ENCODE measurements around the genes SHROOM1, GDF9 and HSPA4.

DNA sequence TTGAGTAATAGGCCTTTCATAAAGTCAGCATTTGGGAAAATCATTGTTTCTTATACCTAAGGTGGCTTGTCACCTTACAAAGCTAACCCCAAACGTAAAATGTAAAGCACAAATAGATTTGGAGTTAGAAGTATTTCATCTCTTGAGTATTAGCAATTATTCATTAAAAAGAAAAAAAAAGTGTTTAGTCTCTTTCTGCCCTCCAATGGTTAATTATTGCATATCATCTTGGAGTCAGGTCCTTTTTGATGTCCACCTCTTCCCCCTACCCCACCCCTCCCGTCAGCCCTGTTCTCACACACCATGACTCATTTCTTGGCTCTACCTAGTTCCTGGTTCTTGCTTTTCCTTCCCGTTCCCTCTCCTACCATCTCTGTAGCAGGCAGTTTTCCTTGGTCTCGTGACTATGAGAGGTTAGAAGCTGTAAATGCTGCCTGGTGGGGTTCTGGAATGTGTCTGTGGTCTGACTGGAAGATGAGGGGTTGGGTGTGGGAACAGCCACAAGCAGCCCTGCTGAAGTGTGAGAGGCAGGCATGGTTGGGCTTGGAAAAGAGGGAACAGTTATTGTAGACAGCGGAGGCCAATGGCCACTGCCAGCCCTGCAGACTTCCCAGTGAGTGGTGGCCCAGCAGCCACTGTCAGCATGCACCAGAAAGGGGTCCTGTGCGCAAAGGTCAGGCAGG lies 18.1 kb downstream of the SLC22A5 start:
- PRO-cap: unidirectional peak, plus-strand start at position 473 of the sequence

DNA sequence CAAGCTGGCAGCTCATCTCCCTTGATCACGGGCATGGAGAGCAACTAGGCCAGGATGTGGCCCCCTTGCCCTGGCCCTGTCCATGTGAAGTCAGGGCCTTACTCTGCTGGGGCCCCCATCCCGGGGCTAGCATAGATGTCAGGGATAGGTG lies 41.9 kb downstream of the SLC22A5 start:
- PRO-cap: no peak

- PRO-cap: no peak
Observed at GRCh38 chr5:132425025-132425418, 55.5 kb downstream of the SLC22A5 start.

GRCh38 chr5:132426473-132427341 lies 57.2 kb downstream of the SLC22A5 start:
- PRO-cap: unidirectional peak, minus-strand start at chr5:132426673

DNA sequence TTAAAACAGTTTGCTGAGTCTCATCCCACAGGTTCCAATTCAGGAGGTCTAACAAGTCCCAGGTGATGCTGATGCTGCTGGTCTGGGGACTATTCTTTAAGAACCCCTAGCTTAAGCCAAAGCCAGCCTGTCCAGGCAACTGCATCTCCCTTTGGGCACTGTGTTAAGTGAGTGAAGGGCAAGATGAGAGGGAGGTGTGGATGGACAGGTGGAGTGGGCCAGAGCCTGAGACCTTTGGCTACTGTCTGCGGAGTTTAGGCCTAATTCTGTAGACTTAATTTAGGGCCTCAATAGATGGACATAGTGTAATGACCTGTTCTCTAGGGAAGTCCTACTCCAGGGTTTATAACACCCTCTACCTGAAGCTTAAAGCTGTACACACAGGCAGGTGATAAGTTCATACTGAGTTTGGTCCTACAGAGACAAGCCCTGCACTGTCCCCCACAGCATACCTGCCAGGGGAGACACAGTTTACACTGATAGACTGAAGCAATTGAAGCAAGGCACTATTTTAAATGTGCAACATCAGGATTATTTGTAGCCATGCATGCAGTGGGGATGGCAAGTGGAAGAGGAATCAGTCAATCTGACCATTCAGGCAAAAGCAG lies 47.9 kb downstream of the IRF1 start:
- PRO-cap: no peak

GRCh38 chr5:132463086-132463859 lies 27.3 kb downstream of the IRF1 start:
- PRO-cap: no peak

- PRO-cap: no peak
Observed at GRCh38 chr5:132464190-132465020, 26.2 kb downstream of the IRF1 start.

- PRO-cap: no peak
Observed at GRCh38 chr5:132579657-132580214, 23.0 kb downstream of the RAD50 start.

DNA sequence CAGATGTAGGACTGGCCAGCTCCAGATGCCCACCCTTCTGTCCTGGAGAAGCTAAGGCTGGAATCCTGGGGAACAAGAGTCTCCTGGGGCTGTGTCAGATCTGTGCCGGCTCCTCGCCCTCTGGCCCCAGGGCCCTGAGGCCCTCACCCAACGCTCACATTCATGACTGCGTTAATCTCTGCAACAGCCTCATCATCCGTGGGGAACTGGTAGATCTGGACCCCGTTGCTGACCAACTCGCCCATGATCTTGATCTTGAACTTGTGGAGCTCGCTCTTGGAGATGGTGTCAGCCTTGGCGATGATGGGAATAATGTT lies 14.8 kb downstream of the SEPTIN8 start:
- PRO-cap: no peak

- PRO-cap: bidirectional peak, plus-strand start at chr5:132777997, minus-strand start at chr5:132777815
Observed at GRCh38 chr5:132777600-132778158, 640 bp upstream of the SEPTIN8 start.

GRCh38 chr5:132822744-132823963 lies 7.3 kb downstream of the SHROOM1 start:
- PRO-cap: no peak

DNA sequence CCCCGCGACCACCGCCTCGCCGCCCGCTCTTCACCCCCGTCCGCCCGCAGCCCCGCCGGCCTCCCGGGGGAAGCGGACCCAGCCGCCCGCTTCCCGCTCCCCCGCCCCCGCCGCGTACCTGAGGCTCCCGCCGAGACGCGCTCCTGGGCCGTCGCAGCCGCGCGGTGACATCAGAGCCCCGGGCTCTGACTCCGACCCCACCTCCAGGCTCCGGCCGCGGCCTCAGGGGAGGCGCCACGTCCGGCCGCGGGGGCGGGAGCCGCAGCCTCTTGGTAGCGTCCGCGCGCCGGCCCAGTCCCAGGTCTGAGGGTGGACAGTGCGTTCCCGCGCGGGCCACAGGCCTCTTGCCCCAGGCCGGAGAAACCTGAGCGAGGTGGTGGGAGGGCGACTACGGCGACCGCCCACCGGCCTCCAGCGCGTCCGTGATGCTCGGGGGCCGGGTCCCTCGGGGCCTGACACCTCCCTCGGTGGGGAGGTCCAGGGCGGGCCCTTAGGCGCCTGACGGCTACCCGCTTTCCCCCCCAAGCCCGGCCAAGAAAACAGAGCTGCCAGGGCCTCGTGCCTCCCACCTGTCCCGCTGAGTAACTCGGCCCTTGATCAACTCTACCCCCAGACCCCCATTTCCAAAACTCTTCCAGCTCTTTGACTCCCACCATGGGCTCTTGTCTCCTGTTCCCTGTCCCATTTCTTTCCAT lies at the start of gene SHROOM1:
Gene SHROOM1 (minus strand): TSS at position 172 of the 695 bp plus-strand sequence.
- PRO-cap: bidirectional peak, plus-strand start at position 300 of the sequence, minus-strand start at position 116 of the sequence

DNA sequence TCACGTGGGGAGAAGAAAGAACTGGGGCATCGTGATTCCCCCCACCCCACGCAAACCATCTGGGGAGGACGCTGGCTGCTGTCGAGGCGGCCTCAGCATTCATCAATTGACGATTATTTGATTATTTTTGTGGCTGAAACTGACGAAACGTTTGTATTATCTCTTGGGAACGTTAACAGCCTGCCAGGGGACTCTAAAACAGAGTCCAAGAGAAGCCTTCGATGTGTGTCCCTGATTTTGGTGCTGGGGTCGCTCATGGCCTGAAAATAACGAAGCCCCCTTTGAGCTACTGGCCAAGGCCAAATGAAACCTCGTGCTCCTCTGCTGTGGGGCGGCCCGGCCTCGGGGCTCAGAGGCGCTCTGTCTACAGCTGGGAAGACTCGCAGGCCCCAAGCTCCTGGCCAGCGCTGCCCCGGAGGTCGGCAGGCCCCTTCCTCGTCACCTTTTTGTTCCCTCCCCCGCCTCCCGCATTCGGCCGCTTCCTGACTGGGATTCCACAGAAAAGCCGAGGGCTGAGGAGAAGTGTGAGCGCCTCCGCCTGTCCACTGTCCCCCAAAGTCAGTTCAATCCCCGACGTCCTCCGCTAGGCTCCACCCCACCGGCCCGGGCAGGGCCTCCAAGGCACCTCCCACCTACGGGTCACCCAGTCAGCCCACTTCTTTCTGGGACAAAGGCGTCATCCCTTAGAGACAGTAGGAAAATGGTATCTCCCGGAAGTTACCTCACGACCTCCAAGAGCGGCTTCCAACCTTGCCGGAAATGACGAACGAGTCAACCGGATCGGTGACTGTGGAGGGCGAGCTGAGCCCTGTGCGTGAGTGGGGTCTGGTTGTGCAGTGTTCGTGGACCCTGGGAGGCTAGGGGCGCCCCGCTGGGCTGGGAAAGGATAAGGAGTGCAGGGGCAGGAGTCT lies at the start of gene GDF9:
Gene GDF9 (minus strand): TSS at position 592 of the 911 bp plus-strand sequence.
- PRO-cap: bidirectional peak, plus-strand start at position 778 of the sequence, minus-strand start at position 547 of the sequence

GRCh38 chr5:132873908-132874362 lies 467 bp downstream of the LEAP2 start:
- PRO-cap: no peak

- PRO-cap: no peak
Observed at GRCh38 chr5:132886200-132886729, 12.8 kb downstream of the LEAP2 start.

GRCh38 chr5:132906813-132907991 lies 33.7 kb downstream of the LEAP2 start:
- PRO-cap: no peak

DNA sequence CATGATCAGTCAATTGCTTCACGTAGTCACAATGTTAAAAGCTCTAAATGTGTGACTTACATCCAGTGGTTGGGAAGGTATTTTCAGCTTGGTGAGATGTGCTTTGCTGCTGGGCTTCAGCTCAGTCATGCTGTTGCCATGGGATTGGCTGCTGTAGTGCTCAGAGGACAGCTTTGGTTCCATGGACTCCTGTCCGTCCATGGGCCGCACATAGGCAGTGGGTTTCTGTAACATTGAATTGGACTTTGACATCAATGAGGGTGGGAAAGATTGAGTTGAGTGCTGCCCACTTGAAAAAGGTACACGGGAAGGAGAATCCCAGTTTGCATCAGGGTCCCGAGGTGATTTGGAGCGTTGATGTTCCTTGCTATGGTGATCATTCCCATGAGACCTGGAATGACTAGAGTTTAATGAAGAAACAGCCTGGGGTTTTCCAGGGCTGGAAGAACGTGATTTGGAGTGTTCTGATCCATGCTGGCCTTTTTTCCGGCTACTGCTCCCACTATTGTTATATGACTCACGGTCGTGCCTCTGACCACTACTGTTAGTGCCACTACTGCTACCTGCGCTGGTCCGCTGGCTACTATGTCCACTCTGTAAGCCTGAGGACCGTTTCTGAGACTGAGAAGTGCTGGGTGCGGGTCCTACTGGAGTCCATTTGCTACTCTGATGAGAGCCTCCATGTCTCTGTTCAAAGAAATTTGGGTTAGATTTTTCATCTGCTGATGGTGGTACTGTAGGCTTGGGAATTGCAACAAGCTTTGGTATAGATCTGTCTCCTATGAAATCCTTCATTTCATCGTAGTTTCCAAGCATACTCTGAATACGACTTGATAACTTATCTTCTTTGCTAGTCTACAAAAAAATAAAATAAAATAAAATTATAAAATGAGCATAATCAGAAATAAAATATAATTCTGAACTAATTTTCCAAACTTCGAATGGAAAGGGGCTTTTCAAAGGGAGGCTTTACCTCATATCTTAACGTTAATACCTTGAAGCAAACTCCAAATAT lies 29.0 kb downstream of the AFF4 start:
- PRO-cap: no peak

DNA sequence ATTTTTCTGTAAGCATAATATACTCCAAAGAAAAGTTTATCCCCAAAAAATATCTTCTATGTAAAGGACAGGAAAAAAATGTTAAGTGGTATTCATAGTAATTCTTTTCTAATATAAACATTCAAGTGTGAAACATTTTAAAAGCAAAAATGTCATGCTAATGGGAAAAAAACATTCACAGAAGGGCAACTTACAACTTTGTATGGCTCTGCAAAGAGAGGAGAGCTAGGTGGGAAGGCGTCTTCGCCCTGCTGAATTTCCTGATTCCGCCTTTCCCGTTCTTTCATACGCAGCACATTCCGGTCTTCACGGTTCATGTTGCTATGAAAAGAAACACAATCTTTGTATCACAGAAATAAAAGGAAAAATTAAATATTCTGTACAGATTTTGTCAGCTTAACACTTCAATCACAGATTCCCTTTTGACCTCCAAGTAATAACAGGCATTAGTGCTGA lies 26.5 kb downstream of the AFF4 start:
- PRO-cap: no peak

GRCh38 chr5:132960883-132961919 lies 2.2 kb downstream of the AFF4 start:
- PRO-cap: no peak

GRCh38 chr5:133051524-133052534 lies at the start of gene HSPA4:
TSS of gene HSPA4 (plus strand) at chr5:133052013.
- PRO-cap: bidirectional peak, plus-strand start at chr5:133052034, minus-strand start at chr5:133051872

Data from pulmonary artery (tissue), 1 donor.